Iris pigment epithelial cell (primary cell): Measurements from ENCODE around the genes ERN1 and MILR1.

DNA sequence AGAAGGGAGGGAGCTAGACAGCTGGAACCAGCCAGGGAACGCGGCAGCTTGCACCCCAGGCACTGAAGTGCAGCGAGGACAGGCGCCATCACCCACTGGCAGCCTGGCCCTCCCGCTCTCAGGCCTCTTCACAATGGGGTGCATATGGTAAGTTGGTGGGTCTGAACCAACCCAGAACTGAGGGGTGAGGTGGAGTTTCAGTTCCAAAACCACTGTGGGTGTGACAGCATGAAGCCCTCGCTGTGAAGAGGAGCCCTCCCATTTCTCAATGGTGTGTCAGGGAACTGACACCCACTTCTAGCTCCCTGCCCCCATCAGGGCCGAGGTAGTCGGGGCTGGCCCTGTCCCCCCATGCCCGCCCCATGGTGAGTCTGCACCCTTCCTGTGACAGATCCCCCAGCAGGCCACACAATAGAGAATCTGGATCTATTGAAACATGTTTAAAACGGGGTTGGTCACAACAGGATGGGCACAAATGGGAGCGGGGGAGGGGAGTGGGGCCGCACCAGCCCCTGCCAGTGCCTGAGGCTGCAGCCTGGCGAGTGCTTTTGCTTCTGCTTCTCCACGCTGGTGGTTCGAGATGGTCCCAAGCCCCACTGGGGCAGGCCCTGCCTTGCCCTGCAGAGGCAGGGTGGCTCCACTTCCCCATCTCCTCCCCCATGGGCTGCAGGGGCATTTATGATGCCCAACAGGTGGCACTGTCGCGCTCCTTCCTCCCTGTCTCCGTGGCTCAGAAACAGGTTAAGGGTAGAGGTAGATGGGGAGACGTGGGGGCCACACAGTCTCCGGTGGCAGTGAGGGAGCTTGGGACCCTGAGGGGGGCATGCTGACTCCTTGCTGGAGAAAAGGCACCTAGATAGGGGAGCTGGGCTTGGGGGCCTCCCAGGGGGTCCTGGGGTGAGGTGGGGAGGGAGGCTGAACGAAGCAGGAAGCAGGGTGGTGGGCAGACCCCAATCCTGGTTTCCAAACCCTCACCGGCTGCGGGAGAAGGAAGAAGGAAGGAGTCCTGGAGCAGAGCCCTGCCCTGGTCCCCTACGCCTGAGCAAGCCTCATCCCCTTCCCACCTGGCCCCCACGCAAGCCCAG lies 2.2 kb downstream of the LIMD2 start:
- RRBS, result no CpG with 5 or more reads among the region's 25 CpGs

DNA sequence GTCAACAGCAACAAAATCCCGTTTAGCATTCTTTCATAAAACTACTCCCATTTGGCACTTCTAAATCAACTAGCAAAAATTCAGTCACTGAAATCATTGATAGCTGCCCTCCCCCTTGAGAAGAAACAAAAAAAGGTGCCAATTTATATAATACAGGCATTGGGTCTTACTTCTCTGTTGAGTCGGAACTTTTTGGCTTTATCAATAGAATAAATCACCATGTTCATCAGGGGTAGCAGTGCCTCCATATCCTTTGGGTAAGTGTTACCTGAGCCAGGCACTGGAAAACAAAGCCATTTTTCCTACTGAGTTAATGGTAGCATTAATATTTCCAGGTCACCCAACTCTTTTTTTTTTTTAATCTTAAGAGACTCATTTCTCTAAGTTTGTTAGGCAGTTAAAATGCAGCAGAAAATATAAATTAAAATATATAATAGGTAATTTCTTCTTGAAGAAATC lies 10.6 kb upstream of the STRADA start:
- RRBS, result no CpG with 5 or more reads among the region's 2 CpGs

- RRBS, result no CpG with 5 or more reads among the region's 6 CpGs
Measured at GRCh38 chr17:63836841-63837294, 5.6 kb downstream of the SMARCD2 start.

DNA sequence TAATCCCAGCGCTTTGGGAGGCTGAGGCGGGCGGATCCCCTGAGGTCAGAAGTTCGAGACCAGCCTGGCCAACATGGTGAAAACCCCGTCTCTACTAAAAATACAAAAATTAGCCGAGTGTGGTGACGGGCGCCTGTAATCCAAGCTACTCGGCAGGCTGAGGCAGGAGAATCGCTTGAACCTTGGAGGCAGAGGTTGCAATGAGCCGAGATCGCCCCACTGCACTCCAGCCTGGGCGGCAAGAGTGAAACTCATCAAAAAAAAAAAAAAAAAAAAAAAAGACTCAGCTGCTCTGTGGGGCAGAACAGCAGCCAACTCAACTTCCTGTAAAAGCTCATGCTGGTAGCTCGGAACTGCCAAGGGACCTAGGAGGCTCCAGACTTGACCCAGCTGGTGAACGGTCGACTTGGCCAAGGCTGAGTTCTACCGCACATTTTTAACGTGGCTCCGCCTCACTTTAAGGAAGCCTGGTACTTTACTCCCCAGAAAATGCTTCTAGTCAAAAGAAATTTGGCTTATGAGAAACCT lies 957 bp upstream of the SMARCD2 start:
- RRBS, result no CpG with 5 or more reads among the region's 19 CpGs

DNA sequence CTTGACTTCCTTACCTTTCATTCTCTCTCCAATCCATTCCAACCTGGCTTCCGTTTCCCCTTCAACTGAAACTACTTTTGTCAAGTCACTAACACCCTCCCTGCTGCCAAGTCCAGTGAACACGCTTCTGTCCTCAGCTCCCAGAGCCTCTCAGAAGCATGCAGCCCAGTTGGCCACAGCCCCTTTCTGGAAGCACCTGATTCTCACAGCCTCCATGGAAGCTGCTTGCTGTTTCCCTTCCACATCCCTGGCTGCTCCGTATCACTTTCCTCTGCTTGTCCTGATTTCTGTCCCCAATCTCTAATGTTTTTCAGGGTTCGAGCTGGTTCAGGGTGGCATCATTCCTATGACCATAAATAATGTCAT lies 4.1 kb upstream of the SCN4A start:
- RRBS, result no CpG with 5 or more reads among the region's 4 CpGs

- RRBS, result no CpG with 5 or more reads among the region's 9 CpGs
Measured at GRCh38 chr17:64024037-64024809, 3.8 kb upstream of the ICAM2 start.

GRCh38 chr17:64114916-64115749 lies 14.8 kb downstream of the ERN1 start:
- RRBS, result no CpG with 5 or more reads among the region's 8 CpGs

DNA sequence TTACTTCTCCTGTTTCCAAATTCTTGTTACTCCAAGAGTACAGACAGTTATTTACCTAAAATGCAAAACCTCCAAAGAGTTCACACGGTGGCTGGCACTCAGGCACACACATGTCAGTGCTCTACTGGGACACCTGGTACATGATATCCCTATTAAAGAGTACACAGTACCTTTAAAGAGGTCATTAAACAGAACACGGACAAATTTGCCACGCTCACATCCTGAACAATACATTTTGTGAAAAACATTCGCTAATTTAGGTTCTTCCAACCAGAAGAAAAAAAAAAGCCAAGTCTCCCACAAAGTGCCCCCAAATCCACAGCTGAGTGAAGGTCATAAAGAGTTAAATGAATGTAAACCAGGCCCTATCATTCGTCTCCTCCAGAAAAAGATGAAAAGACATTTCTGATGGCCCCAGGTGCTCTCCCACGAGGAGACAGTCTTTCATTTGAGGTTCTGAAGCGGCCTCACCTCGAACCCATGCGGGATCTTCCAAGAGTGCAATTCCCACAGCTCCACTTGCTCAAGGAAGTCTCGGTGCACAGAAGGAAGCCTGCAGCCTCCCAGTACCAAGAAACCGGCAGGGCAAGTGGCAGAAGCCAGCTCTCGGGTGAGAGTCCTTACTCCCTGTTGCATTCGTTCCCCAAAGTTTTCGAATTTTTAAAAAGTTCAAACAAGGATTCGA lies 974 bp downstream of the ERN1 start:
- RRBS, result no CpG with 5 or more reads among the region's 15 CpGs

DNA sequence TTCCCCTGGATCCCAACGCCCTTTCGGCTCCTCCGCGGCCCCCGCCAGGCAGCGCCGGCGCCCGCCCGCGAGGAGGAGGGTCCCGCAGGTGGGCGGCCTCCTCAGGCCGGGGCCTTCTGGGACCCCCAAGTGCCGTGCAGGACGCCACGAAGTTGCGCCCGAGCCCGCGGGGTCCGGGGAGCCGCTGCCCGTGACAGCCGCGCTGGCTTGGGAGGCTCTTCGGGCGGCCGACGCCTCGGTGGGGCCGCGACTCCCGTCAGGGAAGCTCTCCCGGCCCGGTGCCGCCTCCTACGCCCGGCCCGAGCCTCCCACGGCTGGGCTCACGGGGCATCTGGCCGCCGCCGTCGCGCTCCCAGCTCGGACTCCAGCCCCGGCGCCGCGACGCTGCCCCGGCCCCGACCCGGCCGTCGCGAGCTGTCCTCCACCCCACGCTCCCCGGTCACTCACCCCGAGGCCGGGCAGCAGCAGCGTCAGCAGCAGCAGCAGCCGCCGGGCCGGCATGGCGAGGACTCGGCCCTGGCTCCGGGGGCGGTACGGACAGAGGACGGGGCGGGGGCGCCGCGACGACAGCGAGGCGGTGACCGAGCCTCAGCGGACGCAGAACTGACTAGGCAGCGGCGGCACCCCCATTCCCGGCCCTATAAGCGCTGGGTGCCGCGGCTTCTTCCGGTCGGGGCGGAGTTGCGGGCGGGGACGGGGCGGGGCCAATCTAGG lies at the start of gene ERN1:
ERN1 (minus strand) TSS at position 616 of the 714 bp plus-strand sequence.
- RRBS, result 2% methylated on average over 40 of the region's 96 CpGs

GRCh38 chr17:64144950-64145639 lies 15.2 kb upstream of the ERN1 start:
- RRBS, result 20% methylated on average over 3 of the region's 15 CpGs

DNA sequence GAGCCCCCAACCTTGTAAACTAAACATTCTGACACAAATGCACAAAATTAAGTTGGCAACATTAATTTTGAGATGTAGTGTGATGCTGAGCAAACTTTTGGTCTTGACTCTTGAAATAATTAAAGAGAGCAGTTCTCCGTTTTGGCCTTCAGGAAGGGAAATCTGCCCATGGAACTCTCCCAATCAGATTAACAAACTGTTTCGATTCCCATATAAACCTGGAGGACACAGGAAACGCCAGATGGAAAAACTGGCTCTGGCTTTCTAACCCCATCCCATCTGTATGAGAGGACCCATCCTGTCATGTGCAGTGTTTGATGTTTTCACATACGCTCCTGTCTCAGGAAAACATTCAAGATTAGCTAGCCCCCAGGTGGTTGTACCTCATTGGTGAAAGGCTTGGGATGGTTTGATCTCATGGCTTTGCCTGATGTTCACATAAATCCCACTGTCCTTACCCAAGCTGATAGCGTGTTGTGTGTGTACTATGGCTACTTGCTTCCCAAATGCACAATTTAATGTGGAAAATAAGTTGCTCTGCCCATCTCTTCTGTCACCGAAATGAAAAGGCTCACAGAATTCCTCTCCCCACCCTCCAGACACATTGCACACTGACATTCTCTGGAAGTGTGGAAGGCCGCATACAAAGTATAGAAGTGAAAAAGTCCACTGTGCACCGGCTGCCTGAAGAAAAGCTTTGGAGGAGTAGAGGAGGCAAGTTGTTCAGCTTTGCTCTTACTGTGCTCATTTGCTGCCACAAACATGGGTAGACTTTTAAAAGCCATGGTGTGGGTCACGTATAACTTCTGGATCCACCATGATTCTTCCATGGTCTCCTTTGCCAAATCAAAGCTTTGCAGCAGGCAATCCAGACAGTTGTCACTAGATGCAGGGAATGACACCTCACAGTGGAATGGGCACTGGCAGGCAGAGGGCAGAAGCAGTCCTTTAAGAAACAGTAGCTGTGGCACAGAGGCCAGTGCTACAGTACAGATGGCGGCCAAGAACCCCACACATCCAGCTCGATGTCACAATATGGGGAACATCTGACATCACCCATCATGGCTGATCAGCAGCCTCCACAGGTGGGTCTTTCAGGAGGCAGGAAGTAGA lies 18.3 kb upstream of the ERN1 start:
- RRBS, result no CpG with 5 or more reads among the region's 11 CpGs

DNA sequence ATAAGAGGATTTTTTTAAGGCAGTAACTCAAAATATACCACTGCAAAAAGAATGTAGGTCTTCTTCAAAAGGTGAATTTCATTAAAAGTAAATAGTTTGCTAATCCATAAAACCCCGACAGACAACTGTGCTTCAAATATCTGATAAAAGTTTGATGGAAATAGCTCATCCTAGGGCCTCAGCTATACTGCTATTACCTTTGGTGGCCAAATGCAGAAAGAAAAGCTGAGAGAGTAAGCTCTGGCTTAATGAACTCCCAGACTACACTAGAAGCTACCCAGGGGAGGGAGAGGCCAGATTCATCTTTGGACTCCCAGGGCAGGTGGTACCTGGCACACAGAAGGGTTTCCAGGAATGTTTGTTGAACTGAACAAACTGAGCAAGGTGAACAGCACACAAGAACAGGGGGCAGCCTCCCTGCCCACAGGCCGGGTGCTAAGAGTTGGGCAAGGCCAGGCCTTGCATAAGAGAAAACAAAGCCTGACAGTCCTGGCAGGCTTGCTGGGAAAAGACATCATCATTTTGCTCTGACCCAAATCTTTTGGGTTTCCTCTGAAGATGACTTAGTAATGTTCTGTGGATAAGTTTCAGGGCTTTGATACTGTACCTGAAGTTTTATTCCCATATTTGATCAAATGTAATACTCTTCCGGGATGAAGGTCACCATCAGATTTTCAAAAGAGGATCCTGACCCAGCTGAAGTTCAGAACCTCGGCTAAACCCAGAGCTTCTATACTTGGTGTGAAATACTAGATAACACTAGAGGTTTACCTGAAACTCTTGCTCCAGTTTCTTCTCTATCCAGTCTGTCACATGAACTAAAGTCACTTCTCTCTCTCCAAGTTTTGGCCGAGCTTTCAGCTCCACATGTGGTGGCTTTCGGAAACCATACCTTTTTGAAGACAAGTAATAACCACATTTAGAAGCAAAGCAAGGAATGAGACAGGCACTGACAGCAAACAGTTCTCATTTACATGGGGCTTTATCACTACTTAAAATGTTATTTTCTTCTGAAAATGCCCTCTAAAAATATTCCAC lies 20.4 kb upstream of the ERN1 start:
- RRBS, result no CpG with 5 or more reads among the region's 6 CpGs

DNA sequence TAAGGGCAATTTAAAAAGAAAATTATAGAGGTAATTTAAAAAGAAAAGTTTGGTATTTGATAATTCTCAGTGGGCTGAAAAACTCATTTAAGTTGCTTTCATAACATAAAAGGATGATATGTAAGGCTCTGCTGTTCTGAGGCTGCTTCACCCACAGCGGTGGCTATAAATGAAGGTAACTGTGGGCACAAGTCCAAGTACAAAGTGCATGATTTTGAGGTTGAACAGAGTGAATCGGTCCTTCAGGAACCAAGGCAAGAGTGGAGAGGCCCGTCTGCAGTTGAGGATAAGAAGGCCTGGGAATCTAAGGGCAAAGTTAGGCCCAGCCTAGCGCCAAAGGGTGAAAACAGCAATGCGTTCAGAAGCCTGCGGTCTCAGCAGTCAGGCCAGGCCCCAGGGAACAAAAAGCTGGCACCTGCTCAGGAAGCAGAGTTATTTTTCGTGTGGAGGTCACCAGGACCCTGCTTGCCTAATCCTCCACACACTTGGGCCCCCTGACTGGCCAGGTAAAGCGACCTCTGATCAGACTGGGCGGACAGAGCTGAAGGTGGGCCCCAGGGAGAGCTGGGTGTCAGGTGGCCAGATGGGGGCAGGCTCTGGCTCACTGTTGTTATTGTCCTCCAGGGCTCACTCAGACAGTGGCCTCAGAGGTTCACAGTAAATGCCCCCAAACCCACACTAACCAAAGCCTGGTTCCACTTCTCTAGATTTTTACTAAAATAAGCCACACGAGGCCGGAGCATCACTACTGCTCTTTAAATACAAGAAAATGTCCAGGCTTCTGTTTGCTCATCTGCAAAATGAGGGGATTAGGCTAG lies 46.5 kb downstream of the TEX2 start:
- RRBS, result no CpG with 5 or more reads among the region's 11 CpGs

DNA sequence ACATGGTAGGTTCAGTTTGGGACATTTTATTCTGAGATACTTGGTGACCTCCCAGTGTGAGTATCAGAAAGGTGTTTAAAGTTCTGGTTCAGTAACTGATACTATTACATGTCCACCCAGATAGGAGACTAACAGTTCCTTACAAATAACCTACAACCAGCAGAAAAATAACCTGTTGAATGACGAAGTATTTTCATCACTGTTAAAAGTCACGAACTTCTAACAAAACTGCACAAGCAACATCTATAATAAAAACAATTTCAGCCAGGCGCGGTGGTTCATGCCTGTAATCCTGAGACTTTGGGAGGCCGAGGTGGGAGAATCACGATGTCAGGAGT lies 25.3 kb downstream of the TEX2 start:
- RRBS, result no CpG with 5 or more reads among the region's 6 CpGs

DNA sequence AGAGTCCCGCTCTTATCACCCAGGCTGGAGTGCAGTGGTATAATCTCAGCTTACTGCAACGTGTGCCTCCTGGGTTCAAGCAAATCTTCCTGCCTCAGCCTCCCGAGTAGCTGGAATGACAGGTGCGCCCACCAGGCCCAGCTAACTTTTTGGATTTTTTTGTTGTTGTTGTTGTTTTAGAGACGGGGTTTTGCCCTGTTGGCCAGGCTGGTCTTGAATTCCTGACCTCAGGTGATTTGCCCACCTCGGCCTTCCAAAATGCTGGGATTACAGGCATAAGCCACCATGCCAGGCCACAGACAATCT lies 34.2 kb downstream of the PECAM1 start:
- RRBS, result no CpG with 5 or more reads among the region's 6 CpGs

DNA sequence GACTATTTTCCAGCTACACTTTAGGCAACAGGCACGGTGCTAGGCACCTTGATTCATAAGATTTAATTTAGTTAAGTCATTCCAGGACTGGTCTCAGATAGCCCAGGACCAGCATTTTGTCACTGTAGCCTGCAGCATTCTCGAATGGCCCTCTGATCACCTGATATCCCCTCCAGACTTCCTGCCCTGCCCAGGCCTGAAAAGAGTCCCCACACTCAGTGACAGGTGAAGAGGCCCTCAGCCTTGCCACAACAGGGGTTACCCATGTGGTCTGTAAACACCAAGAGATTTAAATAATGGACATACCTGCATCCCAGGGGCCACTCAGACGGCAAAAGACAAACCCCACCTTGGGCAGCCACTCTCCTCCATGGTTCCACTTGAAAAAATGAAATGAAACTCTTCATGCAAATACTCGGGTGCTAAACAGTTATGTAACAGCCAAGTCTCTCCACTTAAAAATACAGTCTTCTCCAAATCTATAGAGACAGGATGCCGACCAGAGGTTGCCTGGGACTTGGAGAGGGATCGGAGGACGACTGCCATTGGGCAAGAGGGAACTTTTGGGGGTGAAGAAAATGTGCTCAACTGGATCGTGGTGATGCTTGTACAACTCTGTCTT lies 22.9 kb upstream of the PECAM1 start:
- RRBS, result no CpG with 5 or more reads among the region's 8 CpGs

DNA sequence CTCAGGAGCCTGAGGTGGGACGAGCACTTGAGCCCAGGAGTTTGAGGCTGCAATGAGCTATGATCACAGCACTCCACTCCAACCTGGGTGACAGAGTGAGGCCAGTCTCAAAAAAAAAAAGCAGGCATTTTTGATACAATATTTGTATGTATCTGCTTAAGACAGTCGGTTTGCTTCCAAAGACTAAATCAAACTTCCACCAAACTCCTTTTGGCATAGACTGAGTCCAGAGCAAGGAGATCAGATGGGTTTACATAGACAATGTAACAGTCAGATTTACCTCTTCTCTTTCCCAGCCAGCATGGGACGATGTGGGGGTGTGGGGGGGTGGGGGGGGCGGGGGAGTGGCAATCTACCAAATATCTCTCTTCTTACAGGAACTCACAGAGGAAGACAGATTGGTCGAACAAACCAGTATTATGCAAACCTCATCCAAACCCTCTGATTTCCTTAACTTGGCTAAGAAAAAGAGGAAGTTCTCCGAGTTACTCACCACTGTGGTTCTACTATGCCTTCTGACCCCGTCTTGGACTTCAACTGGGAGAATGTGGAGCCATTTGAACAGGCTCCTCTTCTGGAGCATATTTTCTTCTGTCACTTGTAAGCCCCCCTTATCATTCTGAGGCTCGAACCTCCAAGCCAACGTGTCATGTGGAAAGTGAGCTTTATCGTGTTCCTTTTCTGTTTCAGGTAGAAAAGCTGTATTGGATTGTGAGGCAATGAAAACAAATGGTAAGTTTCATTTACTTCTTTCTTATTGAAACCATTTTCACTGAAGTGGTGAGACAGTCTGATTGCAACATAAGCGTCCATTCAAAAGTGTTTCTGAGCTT lies at the start of gene MILR1:
MILR1 (plus strand) TSS at position 492 of the 833 bp plus-strand sequence.
- RRBS, result no CpG with 5 or more reads among the region's 11 CpGs

DNA sequence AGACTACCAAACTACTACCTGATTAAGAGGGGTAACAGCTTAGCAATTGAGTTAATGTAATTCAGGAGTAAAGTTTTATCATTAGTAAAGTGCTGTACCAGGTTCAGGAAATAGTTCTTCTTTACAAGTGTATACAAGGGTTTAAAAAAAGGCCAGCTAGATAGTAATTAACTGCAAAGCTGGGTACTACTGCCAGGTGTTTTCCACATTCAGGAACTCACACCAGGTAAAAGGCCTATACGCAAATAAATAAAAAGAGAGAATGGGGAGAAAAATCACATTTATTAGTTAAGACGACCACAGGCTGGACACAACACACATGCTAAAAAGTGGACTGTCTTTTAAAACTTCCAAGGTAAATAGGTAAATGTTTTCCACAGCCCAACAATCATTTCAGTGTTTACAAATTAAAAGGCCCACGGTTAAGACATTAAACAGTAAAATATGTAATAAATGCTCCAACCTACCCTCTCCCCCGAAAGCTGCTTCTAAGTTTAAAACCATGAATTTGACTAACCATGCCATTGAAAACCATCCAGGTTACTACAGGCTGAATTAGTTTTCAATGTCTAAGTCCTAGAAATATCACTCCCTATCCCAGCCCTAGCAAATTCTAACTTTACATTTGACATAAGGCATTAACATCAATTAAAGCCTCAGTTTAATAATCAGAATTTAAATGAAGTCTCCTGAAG lies 1.3 kb upstream of the POLG2 start:
- RRBS, result no CpG with 5 or more reads among the region's 4 CpGs

GRCh38 chr17:64501241-64502137 lies 4.6 kb downstream of the DDX5 start:
- RRBS, result no CpG with 5 or more reads among the region's 14 CpGs

DNA sequence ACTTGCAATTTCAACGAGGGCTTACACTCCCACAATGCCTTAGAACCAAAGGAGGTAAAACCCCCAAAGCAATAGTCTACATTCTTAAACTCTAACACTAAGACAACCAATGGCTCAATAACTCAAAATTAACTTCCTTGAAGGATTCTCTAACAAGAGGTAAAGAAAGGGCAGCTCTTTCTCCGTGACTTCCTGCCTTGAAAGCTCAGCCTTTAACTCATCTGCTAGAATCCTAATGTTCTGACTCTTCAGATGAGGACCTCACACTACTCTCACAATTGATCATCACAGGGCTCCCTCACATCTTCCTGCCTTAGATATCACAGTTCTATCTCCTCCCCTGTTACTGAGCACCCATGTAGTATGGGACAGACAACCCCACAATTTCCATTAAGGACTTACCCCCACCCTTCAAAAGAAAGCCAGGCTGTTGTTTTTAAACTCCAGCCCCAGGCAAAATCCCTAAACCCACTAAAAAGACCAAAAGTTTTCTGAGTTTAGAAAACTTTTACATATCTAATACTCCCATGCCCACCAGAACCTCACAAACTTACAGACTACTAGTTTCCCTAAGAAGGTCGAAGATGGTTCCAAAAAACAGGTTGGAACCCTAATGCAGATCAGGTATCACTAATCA lies 33.4 kb downstream of the SMURF2 start:
- RRBS, result no CpG with 5 or more reads among the region's 3 CpGs